SK-N-SH (cell line): ENCODE measurements around a stretch of chr15.

- RRBS = no CpG with 5 or more reads among the region's 5 CpGs
CAGE:
- cytosol, long polyA plus RNA = no peak
- long polyA plus RNA = no peak
- nucleus, long polyA plus RNA = no peak
Observed at GRCh38 chr15:20384554-20384905, 157.1 kb downstream of the GOLGA6L6 start.

DNA sequence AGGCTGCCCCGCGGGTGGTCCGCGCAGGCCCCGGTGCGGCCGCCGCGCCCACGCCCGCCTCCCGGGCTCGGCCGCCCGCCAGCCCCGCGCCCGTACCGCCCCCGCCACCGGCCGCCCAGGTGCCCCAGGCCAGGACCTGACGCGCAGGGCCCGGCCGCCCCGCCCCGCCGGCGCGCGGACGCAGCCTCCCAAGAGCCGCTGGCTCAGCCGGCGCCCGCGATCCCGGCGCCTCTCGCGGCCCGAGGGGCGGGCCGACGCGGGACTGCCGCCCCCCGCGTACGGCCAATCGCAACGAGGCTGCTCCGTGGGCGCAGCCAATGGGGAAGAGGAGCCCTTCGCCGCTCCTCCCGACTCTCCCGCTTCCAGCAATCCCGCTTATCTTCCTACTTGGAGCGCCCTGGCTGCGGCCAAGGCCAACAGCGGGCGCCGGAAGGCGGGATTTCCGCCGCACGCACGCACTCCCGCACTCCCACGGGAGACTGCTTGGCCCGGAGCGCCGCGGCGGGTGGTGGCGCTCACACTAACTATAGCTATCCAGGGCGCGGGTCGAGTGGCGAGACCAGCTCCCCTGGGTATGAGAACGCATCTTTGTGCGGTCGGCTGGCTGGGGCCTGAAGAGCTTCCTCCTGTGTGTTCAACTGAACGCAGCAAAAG, 35.5 kb downstream of the GOLGA6L6 start:
- RRBS = no CpG with 5 or more reads among the region's 86 CpGs
CAGE:
- cytosol, long polyA plus RNA = no peak
- long polyA plus RNA = no peak
- nucleus, long polyA plus RNA = no peak

- RRBS = no CpG with 5 or more reads among the region's 47 CpGs
CAGE:
- cytosol, long polyA plus RNA = no peak
- long polyA plus RNA = no peak
- nucleus, long polyA plus RNA = no peak
Observed at GRCh38 chr15:21344963-21345412, 95.3 kb downstream of the POTEB3 start.

GRCh38 chr15:22589453-22589998, 130.8 kb downstream of the GOLGA6L22 start:
- RRBS = no CpG with 5 or more reads among the region's 5 CpGs
CAGE:
- cytosol, long polyA plus RNA = no peak
- long polyA plus RNA = no peak
- nucleus, long polyA plus RNA = no peak

- RRBS = no CpG with 5 or more reads among the region's 3 CpGs
CAGE:
- cytosol, long polyA plus RNA = no peak
- long polyA plus RNA = no peak
- nucleus, long polyA plus RNA = no peak
Observed at GRCh38 chr15:22729055-22729487, 57.4 kb upstream of the NIPA1 start.

- RRBS = no CpG with 5 or more reads among the region's 5 CpGs
CAGE:
- cytosol, long polyA plus RNA = no peak
- long polyA plus RNA = no peak
- nucleus, long polyA plus RNA = no peak
Observed at GRCh38 chr15:22796403-22796905, 10.0 kb downstream of the NIPA1 start.

DNA sequence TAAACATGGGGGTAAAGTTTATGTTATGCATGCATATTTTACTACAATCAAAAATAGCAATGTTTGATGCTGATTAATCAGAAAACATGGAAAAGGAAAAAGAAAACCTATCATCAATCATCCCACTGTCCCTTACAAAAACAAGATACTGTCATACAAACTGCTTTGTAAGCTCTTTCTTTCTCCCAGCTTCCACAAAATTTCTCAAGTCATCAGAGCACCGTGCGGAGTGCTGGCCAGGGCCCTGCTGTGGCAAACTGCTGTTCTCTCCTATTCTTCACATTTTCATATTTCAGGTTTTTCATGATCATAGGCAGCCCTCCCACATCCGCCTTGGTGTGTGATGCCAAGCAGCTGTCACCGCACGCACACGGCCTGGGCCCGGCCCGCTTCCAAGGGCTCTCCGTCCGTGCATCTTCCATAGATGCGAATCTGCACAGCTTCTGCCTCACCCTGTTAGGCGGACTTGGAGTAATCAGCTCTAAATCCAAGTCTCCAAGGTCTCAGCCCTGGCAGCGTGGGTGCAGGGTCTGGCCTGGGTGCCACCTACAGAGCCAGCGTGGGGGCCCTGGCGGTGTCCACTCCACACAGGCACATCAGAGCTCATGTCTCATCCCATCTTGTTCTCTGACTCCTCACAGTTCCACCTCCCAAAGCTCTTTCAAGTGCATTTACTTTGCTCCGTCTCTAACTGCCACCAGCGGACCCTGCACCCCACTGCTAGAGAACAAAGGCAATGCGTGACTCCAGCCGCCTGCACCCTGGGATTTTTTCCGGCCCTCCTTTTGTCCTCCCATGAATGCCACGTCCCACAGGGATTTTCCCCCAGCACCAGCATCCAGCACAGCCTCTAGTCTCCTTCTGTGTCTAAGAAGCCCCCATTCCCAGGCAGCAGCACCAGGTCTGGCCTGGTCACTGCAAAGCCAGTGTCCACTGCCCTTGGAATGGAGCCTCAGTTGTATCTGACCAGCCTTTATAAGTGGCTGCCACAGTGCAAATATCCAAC, 27.2 kb downstream of the CYFIP1 start:
- RRBS = no CpG with 5 or more reads among the region's 21 CpGs
CAGE:
- cytosol, long polyA plus RNA = no peak
- long polyA plus RNA = no peak
- nucleus, long polyA plus RNA = no peak

- RRBS = no CpG with 5 or more reads among the region's 3 CpGs
CAGE:
- cytosol, long polyA plus RNA = no peak
- long polyA plus RNA = no peak
- nucleus, long polyA plus RNA = no peak
Observed at GRCh38 chr15:23570418-23570882, 5.0 kb downstream of the MKRN3 start.

DNA sequence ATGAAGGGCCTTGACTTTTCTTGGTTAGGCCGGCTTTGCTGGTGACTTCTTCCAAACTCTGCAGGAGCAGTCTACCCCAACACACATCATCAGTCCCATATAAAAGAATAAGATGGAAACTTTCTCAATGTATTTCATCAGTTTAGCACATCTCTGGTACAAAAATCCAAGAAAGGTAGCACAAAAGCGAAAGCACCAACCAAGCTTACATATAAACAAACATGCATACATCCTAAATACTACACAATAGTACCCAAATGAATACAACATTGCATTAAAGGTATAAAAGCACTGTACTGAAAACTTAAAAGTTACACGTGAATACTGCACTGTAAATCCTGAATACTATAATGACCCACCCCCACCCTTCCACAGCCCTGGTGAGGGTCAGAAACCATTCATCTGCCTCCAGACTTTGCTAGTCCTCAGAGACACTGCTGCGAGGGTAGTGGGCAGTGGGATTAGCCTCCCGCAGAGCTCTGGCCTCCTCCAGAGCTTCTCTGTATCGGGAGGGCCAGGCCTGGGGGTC, 1.2 kb downstream of the NDN start:
- RRBS = no CpG with 5 or more reads among the region's 6 CpGs
CAGE:
- cytosol, long polyA plus RNA = no peak
- long polyA plus RNA = no peak
- nucleus, long polyA plus RNA = no peak

- RRBS = no CpG with 5 or more reads among the region's 5 CpGs
CAGE:
- cytosol, long polyA plus RNA = no peak
- long polyA plus RNA = no peak
- nucleus, long polyA plus RNA = no peak
Observed at GRCh38 chr15:23756945-23757199, 69.8 kb upstream of the NDN start.

DNA sequence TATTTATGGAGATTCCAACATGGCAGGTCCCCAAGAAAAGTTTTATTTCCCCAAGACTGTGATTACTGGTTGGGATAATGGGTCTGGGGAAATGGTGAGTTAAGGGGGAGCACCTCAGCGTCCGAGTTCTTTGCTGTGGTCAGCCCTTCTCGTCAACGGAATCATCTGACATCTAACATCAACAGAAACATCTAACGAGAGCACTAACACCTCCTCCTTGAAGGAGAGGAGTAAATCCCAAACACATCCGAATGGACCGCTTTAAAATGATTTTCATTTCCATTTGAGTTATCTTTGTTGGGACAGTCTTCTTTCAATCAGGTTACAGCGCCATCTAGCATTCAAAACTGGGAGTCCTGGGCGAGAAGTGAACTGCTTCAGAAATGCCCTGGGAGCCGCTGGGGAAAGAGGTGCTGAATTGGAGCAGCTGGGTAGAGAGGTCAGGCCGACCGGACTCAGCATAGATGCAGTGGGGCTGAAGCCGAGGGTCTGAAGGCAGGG, 169.8 kb upstream of the NDN start:
- RRBS = no CpG with 5 or more reads among the region's 13 CpGs
CAGE:
- cytosol, long polyA plus RNA = no peak
- long polyA plus RNA = no peak
- nucleus, long polyA plus RNA = no peak

GRCh38 chr15:24107549-24107997, 420.5 kb upstream of the NDN start:
- RRBS = no CpG with 5 or more reads among the region's 5 CpGs
CAGE:
- cytosol, long polyA plus RNA = no peak
- long polyA plus RNA = no peak
- nucleus, long polyA plus RNA = no peak

GRCh38 chr15:24260944-24261311, 414.6 kb upstream of the NPAP1 start:
- RRBS = no CpG with 5 or more reads among the region's 26 CpGs
CAGE:
- cytosol, long polyA plus RNA = no peak
- long polyA plus RNA = no peak
- nucleus, long polyA plus RNA = no peak

DNA sequence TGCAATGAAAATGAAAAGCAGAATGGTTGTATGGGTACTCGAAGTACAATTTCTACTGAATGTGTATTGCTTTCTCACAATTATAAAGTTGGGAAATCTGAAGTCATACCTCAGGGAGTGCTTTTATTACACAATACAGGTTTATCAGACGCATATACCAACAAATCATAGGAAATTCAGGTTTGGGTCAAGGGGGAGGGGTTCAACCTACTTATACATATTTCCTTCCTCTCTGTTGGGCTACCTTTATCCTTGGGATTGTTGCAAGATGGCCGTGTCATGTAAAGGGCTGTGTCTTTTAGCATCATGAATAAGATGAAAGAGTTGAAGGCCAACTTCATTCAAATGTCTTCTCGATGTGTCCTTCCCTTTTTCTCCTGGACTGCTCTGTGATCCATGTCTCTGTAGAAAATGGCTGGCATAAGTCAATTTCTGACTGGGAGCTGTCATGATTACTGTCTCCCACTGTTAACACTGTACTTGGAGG, 129.0 kb upstream of the SNRPN start:
- RRBS = no CpG with 5 or more reads among the region's 4 CpGs
CAGE:
- cytosol, long polyA plus RNA = no peak
- long polyA plus RNA = no peak
- nucleus, long polyA plus RNA = no peak

DNA sequence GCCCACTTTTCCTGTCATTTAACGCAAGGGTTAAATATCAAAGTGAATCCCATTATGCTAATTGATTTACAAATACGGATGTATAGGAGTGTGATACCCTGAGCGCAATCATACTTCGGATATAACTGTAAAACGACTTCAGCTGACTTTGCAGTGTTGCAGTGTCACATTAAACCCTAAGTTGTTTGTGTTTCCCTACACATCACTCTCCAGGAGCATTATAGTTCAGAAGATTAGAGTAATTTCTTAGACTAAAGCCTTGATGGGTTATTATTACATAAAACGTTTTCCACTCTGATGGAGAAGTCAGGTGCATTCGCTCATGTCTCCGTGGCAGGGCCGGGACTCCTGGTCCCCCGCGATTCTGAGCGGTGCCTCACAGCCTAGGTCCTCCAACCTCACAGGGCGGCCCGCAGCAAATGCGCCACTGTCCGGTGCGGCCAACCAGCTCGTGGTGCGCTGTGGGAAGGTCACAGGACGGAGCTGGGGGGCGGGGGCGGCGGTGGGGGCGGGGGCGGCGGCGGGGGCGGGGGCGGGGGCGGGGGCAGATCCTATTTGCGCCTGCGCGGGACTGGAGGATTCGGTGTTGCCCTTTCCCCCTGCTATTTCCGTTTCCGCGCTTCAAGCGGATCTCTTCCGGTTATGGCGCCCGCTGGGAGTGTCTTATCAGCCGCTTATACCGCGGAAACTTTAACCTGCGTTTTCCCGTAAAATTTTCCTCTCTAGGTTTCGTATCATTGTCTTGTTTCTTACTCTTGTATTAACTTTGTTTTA, 106.9 kb upstream of the SNRPN start:
- RRBS = 44% methylated on average over 8 of the region's 47 CpGs
CAGE:
- cytosol, long polyA plus RNA = no peak
- long polyA plus RNA = no peak
- nucleus, long polyA plus RNA = no peak

DNA sequence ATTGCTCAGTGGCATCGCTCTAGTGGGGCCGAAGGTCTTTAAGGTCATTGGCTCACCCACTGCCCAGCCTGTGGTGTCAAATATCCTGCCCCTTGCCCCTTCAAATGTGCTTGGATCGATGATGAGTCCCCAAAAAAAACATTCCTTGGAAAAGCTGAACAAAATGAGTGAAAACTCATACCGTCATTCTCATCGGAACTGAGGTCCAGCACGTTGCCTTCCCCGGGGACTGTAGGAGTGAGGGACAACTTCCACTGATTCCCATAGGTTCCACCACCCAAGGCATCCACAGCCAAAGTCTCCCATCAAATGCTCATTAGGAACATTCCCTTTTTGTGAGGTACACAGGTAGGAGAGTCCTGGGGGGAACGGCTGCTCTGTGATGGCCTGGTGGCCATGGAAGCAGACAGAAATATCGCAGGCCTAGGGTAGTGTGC, 99.3 kb downstream of the SNRPN start:
- RRBS = no CpG with 5 or more reads among the region's 9 CpGs
CAGE:
- cytosol, long polyA plus RNA = no peak
- long polyA plus RNA = no peak
- nucleus, long polyA plus RNA = no peak

GRCh38 chr15:25081225-25081424, 126.3 kb downstream of the SNRPN start:
- RRBS = no CpG with 5 or more reads among the region's 4 CpGs
CAGE:
- cytosol, long polyA plus RNA = no peak
- long polyA plus RNA = no peak
- nucleus, long polyA plus RNA = no peak

- RRBS = no CpG with 5 or more reads among the region's 2 CpGs
CAGE:
- cytosol, long polyA plus RNA = no peak
- long polyA plus RNA = no peak
- nucleus, long polyA plus RNA = no peak
Observed at GRCh38 chr15:25111701-25111940, 156.8 kb downstream of the SNRPN start.

DNA sequence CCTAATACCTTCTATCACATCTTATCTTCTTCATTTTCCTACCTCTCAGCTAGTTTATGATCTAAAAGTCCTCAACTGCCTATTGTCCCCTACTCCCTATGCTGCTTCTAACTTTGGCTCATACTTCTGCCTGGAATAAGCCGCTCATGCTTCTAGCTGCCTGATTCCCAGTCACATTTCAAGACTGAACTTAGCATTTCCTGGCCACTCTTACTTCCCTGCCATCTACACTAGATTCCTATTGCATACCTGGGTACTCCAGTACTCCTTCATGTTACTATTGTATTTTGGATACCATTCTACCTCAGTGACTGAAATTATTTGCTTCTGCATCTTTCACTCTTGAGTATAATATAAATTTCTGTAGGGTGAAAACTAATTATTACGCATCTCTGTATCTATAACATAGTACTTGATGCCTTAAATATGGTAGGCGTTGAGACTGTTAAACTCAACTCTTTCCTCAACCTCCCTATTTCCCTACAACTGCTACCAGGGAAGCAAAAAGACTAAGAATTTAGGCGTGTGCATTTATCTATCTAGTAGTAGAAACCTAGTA, 34.0 kb downstream of the UBE3A start:
- RRBS = no CpG with 5 or more reads among the region's 4 CpGs
CAGE:
- cytosol, long polyA plus RNA = no peak
- long polyA plus RNA = no peak
- nucleus, long polyA plus RNA = no peak

GRCh38 chr15:25763059-25763376, 100.1 kb downstream of the ATP10A start:
- RRBS = no CpG with 5 or more reads among the region's 5 CpGs
CAGE:
- cytosol, long polyA plus RNA = no peak
- long polyA plus RNA = no peak
- nucleus, long polyA plus RNA = no peak